Skeletal muscle cell (primary cell): ENCODE results near the gene CAPS.

- RRBS: no CpG with 5 or more reads among the region's 39 CpGs
Measured at GRCh38 chr19:5339322-5339940, 1.2 kb downstream of the PTPRS start.

DNA sequence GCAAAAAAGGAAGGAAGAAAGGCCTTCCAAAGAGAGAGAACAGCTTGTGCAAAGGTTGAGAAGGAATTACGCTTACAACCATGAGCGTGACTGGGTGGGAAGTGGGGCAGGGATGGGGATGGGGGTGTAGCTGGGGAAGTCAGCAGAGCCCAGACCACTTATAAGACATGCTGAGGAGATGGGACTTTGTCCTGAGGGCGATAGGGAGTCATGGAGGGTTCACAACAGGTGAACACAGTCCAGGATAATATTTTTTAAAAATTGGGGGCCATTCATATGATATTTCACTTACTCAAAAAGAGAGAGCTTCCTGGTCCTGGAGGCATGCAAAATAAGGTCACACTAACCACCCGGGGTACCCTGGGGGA, 20.6 kb upstream of the ZNRF4 start:
- RRBS: no CpG with 5 or more reads among the region's 4 CpGs

GRCh38 chr19:5546353-5546837, 76.2 kb downstream of the SAFB2 start:
- RRBS: no CpG with 5 or more reads among the region's 8 CpGs

DNA sequence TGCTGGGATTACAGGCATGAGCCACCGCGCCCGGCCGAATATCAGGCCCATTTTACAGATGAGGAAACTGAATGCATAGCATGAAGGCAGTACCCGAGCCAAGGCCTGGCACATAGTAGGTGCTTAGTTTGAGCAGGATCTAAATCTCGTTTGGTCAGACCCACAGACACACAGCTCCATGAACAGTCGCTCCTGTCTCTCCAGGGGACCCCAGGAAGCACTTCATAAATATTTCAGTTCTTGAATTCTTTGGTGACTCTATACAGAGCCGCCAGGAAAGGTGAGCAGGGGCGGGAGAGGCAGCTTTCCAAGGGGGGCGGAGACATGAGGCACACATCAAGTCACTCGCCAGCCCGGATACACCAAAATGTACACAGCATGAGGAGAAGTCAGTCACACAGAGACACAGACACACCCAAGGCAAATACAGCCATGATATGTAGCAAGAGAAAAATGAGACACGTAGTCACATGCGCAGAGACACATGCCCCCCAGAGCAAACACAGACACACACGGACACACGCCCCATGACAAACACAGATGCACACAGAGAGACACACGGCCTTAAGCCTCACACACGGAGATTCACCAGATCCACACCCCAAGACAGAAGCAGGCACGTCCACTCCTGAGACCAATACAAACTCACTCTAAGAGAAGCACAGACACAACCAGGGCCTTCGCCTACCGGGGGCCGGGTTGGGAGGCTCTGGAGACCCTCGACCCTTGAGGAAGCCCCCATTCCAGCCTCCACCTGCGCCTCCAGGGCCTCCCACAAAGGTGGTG, 44.9 kb downstream of the SAFB2 start:
- RRBS: no CpG with 5 or more reads among the region's 24 CpGs

GRCh38 chr19:5892107-5892707, 11.4 kb downstream of the NDUFA11 start:
- RRBS: 3% methylated on average over 2 of the region's 35 CpGs

DNA sequence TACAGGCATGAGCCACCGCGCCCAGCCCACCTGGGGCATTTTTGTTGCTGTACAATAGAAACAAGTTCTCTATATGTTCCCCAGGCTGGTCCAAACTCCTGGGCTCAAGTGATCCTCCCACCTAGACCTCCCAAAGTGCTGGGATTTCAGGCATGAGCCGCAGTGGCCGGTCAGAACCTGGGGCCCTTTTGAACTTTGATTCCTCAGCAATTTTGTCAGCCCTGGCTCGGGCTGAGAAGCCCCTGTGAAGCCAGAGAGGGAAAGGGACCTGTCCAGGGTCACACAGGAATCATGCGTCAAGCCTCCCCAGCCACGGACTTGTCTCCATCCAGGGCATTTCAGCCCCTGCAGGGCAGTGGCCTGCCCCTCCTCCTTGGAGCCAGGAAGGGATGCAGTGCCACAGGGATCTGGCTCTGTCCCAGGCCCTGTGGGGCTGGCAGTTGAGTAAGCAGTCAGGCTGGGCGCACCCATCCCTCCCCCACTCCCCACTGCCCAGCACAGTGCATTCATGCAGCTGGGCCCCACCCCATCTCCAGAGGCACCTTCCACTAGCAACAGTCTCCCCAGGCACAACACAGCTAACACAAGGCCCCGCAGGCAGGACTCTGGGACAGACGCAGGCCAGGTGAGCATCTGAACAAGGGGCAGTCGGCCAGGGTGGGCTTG, at the start of gene CAPS:
CAPS (plus strand) TSS at position 570 of the 666 bp plus-strand sequence.
- RRBS: no CpG with 5 or more reads among the region's 11 CpGs

- RRBS: 21% methylated on average over 6 of the region's 48 CpGs
Measured at GRCh38 chr19:5993410-5994790, 16.0 kb upstream of the RANBP3 start.

DNA sequence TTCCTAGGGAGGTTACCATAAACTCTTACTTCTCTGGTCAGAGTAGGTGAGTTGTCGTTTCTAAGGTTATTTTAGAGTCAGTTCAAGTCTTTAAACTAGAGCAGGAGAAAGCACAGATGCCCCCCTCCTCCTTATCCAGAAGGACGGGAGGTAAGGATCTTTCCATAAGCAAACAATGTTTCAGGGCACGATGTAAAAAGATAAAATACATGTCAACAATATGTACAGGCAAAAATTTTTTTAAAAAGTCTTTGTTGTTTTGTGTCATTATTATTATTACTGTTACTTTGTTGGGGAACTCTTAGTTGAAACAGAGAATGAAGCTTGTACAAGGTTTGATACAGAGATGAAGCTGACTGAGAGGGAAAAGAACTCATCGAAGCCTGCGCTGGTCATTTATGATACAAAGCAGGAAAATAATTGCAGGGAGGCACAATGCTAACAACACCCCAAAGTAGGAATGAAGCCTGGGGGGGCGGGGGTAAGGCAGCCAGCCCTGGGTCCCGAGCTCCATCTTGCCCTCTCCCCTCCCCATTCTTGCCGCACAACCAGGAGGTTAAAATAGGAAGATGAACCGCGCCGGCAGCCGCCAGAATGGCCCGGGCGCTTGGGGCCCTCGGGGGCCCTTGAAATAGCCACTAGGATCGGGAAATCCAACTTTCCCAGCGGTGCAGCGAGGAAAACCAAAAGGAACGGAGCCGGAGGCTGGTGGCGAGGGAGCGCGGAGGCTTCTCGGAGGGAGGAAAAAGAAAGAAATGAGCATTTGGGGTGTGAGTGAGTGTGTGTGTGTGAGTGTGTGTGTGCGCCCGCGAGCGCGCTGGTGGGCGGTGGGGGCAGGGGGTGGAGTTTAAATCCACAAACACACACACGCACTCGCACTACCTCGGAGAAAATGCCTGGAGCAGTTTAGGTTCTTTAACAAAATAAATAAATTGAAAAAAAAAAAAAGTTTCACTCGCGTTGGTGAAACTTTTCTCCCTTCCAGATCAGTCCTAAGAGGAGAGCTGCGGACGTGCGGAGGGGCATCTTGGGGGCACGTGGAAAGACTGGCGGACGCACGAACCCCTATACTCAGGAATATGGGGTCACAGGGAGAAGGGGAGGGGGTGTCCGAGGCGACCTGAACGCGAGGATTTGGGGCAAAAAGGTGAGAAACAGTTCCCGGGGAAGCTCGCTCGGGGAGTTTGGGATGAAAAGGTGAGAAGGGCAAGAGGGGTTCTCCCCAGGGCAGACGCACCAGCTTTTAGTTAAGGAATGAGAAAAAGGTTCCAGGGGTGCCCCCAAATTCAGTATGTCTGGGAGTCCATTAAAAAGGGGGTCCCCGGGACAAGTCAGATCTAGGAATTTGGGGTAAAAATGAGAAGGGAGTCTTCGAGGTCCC, 1.6 kb downstream of the RFX2 start:
- RRBS: 5% methylated on average over 4 of the region's 52 CpGs

DNA sequence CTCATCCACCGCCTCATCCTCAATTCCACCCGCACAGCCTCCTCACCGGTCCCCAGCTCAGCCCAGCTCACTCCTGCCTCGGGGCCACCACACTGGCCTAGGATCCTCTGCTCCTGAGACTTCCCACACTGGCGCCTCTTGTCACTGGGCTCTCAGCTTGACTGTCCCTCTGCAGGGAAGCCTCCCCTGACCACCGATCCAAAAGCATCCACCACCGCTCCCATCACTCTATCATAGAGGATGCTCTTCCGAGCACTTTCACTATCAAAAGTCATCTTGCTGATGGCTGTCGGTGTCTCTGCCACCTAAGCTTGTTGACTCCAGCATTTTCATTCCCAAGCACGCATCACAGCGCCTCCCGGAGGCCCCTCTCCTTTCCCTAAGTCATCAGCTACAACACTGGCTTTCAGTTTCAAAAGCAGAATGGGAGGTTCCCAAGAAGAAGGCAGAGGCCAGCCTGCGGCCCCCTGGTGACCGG, 8.8 kb downstream of the MLLT1 start:
- RRBS: no CpG with 5 or more reads among the region's 14 CpGs

GRCh38 chr19:6392353-6392832, 571 bp downstream of the GTF2F1 start:
- RRBS: no CpG with 5 or more reads among the region's 6 CpGs

DNA sequence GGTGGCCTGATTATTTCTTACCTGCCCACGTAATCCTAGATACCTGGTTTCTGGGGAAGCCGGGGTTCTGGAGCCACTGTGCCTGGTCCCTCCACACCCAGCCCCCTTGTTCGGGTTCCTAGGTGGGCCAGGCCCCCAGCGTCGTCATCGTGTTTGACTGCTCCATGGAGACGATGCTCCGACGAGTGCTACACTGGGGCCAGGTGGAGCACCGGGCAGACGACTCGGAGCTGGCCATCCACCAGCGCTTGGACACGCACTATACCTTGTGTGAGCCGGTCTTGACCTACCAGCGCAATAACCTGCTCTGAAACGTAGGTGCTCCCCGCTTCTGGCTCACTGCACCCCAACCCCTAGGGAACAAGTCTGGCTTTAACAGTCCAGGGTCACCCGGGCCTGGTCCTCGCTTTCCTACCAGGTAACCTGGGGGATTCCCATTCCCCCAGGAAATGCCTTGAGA, 13.0 kb downstream of the KHSRP start:
- RRBS: 92% methylated on average over 6 of the region's 20 CpGs

DNA sequence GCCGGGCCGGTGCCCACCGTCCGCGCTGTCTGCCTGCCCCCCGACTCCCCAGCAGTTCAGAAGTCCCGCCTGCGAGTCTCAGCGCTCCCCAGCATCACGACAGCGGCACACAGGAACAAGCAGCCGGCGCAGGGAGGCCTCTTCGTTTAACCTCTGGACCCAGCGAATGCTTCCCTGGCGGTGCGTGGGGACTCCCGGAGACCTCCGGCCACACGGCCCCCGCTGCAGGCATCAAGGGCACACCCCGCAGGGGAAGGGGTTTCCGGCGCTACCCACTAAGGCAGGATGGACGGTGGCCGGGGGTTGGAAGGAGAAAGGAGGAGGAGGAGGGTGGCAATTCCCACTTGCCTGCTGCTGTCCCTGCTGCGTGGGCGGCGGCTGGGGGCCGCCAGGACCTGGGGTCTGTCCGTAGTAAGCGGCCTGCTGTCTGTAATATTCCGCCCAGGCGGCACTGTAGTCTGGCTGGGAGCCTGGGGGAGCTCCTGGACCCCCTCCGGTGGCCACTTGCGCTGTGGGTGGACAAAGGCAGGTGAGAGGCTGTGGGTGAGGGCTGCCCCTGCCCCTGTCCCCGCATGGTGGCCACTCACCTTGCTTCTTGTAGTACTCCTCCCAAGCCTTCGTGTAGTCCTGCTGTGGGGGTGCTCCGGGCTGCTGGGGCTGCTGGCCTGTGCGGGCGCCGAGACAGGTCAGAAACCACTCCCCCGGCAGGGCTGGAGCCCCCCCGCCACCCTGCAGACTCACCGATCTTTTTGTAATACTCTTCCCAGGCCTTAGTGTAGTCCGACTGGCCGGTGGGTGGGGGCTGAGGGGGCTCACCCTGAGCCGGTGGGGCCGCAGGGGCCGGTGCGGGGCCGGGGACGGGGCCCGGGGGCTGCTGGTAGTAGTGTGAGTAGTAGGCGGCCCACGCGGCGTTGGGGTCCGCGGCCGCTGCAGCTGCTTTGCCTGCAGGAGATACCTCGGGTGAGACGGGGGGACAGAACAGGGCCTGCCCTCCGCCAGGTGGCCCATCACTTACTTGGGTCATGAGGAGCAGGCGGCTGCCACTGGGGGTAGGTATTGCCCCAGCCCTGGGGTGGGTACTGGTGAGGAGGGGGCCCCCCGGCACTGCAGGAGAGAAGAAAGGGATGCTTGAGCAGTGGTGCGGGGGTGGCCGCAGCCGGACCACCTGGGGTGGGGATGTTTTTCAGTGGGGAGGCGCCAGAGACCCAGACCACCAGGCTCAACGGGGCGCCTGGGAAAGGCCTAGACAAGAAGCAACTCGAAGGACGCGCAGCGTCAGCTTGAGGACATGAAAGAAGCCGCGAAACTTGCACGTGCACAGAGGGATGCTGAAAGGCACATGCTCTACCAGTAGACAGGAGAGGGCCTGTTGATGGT, 9.3 kb downstream of the KHSRP start:
- RRBS: 89% methylated on average over 22 of the region's 79 CpGs

GRCh38 chr19:6425982-6426585, 1.5 kb upstream of the KHSRP start:
- RRBS: no CpG with 5 or more reads among the region's 13 CpGs

- RRBS: no CpG with 5 or more reads among the region's 5 CpGs
Measured at GRCh38 chr19:6429516-6429774, 4.1 kb downstream of the SLC25A41 start.

DNA sequence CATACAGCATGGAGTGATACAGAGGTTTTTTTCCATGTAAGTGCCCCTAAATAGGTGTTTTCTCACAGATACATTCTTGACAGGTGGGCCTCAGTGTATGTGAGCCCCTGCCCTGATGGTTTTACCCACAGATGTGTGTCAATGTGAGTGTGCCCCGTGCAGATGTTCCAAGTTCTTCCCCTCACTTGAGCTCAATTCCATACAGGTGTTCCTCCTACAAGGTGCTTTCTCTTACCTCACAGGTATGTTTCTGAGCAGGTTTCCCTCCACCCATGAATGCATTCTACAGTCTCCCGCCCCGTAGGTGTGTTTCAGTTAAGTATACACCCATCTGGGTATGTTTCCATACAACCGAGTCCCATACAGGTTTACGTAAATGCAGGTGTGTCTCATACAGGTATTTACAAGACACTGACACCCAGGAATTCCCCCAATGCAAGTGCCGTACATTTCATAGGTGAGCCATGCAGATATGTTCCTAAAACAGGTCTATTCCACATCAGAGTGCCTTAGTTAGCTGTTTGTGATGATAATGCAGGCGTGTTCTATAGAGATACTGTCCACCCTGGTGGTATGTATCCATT, 1.9 kb upstream of the CRB3 start:
- RRBS: no CpG with 5 or more reads among the region's 7 CpGs

DNA sequence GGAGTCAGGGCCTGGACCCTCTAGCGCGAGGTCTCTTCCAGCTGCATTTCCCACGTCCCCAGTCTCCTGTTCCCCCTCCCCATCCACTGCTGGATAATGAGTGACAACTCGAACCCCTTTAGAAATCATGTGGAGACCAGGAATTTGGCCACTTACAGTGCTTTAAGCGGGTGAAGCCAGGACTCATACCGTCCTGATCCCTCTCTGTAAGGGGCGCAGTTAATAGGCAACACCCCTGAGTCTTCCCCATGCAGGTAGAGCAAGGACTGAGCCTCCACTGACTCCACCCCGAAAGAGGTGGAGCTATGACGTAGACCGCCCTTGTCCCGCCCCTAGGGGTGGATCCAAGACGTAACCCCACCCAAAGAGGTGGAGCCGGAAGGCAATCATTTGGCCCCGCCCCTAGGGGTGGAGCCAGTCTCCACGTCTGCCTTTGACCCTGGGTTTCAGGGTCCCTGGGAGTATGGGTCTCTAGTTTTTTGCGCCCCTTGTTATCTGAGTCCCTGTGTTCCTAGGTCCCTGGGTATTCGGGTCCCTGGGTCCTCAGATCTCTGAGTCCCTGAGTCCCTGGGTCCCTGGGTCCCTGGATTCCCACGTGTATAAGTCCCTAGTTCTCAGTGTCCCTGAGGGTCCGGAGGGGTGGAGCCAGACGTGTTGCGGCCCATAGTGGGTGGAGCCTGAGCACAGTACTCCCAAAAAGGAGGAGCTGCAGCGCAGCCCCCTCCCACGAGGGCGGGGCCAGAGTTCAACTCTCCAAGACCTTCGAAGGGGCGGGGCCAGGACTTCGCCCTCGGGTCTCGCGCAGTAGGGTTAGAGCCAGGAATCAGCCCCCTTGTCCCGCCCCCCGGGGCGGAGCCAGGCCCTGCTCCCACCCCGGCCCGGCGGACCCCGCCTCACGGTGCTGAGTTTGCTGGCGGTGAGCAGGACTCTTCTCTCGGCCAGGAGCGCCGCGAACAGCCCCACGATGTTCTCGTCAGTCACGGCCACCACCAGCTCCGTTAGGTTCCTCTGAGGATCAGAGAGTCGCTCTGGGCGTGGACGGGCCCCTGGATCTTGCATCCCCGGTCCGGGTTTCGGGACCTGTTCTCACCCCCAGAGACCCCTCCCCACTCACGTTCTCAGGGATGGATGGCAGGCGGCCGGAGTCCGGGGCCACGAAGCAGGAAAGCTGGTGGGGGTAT, 5.2 kb downstream of the DENND1C start:
- RRBS: 5% methylated on average over 5 of the region's 58 CpGs

DNA sequence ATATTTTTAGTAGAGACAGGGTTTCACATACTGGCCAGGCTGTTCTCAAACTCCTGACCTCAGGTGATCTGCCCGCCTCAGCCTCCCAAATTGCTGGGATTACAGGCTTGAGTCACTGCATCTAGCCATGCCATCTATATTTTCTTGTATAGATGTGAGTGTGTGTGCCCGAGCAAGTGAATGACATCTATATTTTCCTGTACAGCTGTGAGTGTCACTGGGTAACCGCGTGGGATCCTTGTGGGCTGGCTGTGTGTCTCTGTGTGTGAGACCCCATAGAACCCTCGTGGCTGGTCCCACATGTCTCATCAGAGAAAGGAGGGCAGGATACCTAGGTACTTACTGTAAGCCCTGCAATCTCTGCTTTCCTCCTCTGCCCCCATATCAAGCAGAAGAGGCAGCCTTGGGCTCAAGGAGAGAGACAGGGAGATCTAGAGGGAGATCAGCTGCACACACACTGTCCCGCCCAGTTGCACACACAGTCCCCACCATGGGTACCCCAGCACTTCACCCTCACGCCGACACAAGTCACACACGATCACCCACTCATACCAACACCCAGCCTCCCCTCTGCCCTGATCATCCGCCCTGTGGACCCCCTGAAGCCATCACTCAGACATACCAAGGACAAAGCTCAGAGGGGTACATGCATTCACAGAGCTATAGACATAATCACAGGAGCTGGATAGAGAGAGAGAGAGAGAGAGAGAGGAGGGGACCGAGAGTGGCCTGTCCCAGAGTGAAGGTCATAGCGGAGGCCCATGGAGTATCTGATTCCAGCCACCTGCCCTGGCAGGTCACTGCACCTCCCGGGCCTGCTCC, 599 bp downstream of the DENND1C start:
- RRBS: no CpG with 5 or more reads among the region's 13 CpGs

GRCh38 chr19:6521807-6522730, 8.8 kb upstream of the TNFSF9 start:
- RRBS: no CpG with 5 or more reads among the region's 21 CpGs

DNA sequence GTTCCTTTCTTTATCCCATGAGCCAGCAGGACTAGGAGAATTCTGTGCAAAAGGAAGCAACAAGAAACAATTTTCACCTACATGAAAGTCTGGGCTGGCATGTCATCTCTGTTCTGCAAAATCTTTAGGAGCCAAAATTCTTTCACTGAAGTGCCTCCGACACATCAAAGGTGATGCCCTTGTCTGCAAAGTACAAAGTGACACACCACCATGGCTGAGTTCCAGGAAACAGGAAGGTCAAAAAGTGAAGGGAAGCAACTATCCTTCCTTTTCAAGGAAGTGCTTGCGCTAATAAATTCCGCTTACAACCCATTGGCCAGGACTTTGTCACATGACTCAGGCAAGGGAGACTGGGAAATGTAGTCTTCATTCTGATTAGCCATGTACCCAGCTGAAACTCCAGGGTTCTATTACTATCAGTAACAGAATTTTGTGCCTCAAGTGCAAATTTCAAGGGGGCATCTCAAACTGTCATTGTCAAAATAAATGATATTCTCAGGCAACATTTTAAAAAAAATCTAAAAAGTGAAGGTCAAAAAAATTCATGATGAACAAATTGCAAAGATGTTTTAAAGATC, 13.0 kb upstream of the CD70 start:
- RRBS: no CpG with 5 or more reads among the region's 3 CpGs

DNA sequence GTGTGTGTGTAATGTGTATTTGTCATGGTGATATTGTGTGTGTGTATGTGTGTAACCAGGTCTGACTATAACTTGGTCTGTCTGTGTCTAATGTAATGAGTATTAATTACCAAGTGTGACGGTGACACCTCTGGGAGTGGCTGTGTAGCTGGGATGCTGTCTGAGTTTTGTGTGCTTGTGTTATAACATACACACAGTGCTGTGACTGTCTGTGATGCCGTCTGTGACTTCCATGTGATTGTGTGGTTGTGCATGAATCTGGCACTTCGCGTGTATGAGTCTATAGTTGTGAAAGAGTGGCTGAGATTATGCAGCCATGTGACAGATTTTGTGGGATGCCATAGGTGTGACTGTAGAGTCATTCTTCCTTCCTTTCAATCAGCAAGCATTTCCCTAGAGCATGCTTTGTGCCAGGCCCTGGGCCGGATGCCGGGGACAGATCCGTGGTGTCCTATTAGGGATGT, 6.5 kb downstream of the TNFSF14 start:
- RRBS: no CpG with 5 or more reads among the region's 7 CpGs